Spleen (tissue), 7 donors: ENCODE data around the gene ZNRF4.

DNA sequence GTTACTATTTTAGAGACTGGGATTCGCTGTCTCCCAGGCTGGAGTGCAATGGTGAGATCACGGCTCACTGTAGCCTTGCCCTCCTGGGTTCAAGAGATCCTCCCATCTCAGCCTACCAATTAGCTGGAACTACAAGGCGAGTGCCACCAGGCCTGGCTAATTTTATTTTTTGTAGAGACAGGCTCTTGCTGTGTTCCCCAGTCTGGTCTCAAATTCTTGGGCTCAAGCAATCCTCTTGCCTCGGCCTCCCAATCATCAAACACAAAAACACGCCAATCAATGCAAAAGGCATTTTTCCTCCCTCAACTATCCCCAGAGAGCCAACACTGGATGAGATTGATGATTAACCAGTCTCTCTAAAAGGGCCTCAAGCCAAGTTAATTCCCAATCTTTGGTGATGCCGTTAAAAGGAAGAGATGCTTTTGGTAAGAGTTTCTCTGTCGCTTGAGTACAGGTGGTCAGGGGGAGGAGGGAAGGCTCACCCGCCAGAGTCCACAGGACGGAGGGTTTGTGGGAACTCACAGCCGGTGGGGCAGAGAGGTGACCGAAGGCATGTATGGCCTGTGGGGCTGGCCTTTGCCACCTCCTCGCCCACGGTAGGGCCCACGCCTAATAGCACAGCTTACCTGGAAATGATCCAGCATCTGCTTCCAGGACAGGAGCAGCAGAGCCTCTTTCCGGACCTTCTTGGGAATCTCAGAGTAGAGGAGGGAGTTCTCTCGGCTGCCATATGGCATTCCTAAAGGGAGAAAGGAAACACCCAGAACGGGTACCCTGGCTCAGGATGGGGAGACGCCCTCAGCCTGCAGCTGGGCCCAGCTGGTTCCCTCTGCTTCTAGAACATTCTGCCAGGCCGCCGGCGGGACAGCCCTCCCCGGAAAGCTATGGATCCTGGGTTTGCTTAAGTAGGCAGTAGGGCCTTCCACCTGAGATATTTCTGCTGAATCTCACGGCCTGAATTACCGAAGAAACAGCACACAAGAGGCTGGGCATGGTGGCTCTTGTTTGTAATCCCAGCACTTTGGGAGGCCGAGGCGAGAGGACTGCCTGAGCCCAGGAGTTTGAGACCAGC is 18.1 kb downstream of the DPP9 start:
- PRO-cap, 4 experiments = no peak in any of the 4 experiments
- RAMPAGE, long total RNA, 4 experiments = no peak in any of the 4 experiments

DNA sequence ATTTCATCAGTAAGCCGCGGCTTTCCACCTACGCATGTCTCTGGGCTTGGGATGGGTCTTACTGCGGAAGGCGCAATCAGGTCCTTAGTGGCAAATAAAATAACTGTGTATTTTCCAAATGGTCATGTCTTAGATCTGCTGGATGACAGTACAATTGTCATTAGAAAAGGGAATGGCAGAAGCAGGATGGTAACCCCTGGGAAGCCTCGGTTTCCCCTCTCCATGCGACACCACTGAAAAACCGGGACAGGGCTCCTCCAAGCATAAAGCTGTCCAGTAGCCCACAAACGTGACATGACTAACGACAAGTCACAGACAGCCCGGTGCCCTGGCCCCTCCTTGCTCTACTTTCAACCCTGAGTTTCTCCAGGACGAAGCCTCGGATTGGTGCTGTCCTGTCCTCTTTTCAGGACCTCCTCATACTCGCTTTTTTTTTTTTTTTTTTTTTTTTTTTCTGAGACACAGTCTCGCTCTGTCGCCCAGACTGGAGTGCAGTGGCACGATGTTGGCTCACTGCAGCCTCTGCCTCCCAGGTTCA is 16.4 kb downstream of the DPP9 start:
- PRO-cap, 4 experiments = no peak in any of the 4 experiments
- RAMPAGE, long total RNA, 4 experiments = no peak in any of the 4 experiments

DNA sequence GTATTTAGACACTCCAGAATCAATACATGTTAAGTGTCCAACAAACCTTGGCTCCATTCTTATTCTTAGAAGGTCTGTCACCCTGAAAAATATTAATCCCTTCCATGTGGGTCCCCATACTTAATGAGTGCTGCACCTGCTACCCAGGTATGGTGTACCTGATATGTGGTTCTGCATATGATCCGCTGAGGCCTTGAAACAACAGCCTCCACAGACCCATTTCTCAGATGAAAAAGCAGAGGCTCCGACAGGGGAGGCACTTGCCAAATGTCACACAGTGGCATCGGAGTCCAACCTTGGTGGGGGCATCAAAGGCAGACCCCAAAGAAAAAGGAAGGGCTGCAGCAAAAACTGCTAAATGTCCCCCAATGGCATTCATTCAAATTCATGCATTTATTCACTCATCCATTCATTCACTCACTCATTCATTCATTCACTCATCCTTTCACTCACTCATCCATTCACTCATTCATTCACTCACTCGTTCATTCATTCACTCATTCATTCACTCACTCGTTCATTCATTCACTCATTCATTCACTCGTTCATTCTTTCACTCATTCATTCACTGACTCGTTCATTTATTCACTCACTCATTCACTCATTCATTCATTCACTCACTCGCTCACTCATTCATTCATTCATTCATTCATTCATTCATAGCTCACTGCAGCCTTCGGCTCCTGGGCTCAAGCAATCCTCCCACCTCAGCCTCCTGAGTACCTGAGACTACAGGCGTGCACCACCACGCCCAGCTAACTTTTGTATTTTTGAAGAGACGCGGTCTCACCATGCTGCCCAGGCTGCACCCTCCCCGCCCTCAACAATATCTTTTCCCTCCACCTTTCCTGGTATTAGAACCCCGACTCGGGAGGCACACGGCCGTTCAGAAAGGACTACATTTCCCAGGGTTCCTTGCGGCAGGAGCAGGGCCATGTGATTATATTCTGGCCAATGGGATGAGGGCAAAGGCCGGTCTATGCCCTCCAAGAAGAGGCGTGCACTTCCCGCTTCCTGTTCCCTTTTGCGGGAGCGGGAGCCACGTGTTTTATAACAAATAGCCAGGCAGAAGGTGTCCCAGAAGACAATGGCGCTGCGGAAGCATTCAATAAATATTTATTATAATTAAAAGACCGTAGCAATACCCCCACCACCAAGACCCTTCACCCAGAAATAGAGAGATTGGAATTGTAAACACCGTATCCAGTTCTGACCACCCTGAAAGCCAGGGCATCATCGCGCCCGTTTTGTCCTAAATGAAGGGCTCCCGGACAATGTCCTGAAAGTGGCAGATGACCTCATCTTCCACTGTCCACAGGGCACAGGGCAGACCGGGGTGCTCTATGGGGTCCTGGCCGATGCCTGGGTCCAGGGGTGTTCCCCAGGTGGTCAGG is 16.2 kb downstream of the TICAM1 start:
- PRO-cap, 4 experiments = peak in 3 of 4 experiments; most common plus-strand start position 1,017 of the sequence (in 3); most common minus-strand start position 825 of the sequence (in 3)
- RAMPAGE, long total RNA, 4 experiments = no peak in any of the 4 experiments

DNA sequence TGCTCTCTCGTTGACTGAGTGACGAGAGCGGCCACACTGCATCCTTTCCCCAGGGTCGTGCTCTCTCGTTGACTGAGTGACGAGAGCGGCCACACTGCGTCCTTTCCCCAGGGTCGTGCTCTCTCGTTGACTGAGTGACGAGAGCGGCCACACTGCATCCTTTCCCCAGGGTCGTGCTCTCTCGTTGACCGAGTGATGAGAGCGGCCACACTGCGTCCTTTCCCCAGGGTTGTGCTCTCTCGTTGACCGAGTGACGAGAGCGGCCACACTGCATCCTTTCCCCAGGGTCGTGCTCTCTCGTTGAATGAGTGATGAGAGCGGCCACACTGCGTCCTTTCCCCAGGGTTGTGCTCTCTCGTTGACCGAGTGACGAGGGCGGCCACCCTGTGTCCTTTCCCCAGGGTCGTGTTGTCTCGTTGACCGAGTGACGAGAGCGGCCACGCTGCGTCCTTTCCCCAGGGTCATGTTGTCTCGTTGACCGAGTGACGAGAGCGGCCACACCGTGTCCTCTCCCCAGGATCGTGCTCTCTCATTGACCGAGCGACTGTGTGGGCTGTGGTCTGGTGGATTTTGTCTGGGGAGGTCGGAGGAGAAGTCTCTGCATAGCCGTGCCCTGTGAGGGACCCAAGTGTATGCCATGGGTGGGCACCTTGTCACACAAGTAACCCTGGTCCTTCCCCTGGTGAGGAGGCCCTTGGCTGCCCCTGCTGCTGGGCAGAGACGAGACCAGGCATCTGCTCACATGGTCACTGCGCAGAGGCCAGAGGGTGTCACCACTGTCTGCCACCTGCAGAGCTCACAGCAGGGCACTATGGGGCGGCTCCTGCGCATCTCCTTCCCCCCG is 107.7 kb downstream of the KDM4B start:
- PRO-cap, 4 experiments = peak in 1 of 4 experiments; most common plus-strand start position 532 of the sequence (in 1)
- RAMPAGE, long total RNA, 4 experiments = no peak in any of the 4 experiments

- PRO-cap, 4 experiments = no peak in any of the 4 experiments
- RAMPAGE, long total RNA, 4 experiments = start-site peak on the plus strand in 1 of 4 experiments, at chr19:5115469-5116430 at its widest, 25 reads per replicate
These were observed 147.3 kb downstream of the KDM4B start for GRCh38 chr19:5115881-5117038.

DNA sequence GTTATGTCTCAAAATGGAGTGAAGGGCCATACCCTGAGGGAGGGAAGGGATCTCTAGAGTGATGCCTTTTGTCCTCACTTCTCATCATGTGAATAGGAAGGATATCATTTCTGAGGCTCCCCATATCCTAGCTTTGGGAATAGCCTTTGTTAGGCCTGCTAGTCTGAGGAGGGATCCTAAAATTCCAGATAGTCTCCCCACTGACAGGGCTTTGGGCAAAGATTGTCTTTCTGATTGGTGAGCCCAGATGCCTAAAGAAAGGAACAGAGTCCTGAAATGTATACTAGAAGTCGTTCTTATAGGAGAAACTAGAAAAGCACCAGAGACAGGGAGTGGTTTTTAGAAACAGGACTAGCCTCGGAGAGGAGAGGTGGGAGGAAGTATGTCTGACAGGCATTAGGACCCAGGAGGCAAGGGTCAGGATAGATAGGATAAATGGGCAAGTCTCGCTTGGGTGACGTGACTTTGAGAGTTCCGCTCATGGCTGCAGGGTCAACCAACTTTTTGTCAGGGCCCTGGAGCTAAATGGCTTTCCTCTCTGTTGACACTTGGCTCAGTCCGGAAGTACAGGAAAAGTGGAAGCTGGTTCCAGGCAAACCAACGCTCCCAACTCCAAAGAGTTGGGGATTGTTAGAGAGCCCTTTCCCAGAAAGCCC is 175.9 kb downstream of the PTPRS start:
- PRO-cap, 4 experiments = no peak in any of the 4 experiments
- RAMPAGE, long total RNA, 4 experiments = no peak in any of the 4 experiments

GRCh38 chr19:5220822-5221473 is 119.7 kb downstream of the PTPRS start:
- PRO-cap, 4 experiments = no peak in any of the 4 experiments
- RAMPAGE, long total RNA, 4 experiments = no peak in any of the 4 experiments

DNA sequence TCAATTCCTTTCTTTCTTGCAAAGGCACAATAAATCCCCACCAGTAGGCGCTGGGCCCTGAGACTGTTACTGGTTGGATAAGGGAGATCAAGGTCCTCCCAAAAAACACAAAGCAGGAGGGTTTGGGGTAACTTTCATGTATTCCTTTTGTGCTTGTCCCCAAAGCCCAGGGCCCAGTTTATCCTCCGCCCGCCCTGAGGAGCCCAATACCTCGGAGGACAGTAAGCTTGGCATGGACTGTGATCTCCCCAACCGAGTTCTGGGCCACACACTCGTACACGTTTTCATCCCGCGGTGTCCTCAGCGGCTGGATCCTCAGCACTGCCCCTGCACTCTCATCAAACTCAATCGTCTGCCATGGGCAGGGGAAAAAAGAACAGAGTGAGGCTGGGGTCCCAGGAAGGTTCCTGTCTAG is 67.4 kb downstream of the PTPRS start:
- PRO-cap, 4 experiments = no peak in any of the 4 experiments
- RAMPAGE, long total RNA, 4 experiments = no peak in any of the 4 experiments

DNA sequence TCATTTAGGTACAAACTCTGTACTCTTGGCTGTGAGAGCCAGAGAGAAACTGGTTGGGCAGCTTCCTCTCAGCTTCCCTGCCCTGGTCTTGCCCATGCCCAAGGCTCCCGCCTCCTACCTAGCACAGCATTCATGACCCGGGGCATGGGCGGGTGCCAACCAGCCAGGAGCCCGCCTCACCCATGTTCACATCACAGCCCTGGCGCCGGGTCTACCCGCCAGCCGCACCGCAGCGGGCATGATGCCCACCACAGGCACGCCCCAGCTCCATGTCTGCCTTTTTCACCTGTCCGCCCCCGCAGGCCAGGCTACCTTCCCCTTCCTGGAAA is 42.2 kb downstream of the PTPRS start:
- PRO-cap, 4 experiments = no peak in any of the 4 experiments
- RAMPAGE, long total RNA, 4 experiments = no peak in any of the 4 experiments

DNA sequence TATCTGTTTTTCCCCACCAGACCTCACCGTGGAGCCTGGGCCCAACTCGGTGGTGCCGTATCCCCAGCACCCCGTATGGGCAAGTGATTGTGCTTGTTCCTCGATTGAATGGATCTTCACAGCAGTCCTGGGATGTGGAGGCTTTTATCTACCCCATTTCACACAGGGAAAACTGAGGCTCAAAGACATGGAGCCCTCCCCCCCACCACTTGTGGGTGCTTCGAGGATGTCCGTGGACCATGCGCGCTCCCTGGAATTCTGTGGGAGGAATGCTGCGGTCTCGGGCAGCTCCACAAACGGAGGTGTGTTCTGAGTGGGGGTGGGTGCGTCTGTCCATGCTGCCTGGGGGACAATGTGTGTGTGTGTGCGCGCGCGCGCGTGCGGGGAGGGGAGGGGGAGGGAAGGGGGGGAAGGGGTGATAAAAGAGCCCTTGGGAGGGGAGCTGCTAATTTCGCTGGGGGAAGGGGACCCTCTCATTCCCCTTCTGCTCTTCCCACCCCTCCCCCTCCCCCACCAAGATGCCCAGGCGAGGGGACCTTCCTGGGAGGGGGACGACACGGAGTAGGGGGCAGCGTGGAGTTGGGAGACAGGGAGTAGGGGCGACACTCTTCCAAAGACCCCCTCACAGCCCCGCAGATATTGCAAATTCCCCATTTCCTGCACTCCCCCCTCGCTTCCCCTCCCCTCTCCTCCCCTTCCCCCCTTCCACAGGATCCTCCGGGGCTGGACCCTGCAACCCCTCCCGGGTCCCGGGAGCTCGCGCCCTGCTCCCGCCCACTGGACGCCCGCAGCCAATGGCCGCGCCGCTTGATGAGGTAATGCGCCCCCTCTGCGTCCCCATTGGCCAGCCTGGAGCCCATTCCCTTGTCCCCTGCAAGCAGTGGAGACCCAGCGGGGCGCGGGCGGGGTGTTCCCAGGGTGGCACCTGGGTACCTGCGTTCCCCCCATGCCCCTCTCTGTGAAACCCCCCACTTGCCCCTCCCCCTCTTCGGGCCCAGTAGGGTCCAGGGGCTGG is 18.9 kb upstream of the ZNRF4 start:
- PRO-cap, 4 experiments = no peak in any of the 4 experiments
- RAMPAGE, long total RNA, 4 experiments = no peak in any of the 4 experiments

- PRO-cap, 4 experiments = no peak in any of the 4 experiments
- RAMPAGE, long total RNA, 4 experiments = no peak in any of the 4 experiments
These were observed at the start of gene ZNRF4 for GRCh38 chr19:5455245-5455715. Gene ZNRF4 (plus strand): TSS chr19:5455417.

GRCh38 chr19:5537711-5538433 is 82.7 kb downstream of the ZNRF4 start:
- PRO-cap, 4 experiments = no peak in any of the 4 experiments
- RAMPAGE, long total RNA, 4 experiments = no peak in any of the 4 experiments

DNA sequence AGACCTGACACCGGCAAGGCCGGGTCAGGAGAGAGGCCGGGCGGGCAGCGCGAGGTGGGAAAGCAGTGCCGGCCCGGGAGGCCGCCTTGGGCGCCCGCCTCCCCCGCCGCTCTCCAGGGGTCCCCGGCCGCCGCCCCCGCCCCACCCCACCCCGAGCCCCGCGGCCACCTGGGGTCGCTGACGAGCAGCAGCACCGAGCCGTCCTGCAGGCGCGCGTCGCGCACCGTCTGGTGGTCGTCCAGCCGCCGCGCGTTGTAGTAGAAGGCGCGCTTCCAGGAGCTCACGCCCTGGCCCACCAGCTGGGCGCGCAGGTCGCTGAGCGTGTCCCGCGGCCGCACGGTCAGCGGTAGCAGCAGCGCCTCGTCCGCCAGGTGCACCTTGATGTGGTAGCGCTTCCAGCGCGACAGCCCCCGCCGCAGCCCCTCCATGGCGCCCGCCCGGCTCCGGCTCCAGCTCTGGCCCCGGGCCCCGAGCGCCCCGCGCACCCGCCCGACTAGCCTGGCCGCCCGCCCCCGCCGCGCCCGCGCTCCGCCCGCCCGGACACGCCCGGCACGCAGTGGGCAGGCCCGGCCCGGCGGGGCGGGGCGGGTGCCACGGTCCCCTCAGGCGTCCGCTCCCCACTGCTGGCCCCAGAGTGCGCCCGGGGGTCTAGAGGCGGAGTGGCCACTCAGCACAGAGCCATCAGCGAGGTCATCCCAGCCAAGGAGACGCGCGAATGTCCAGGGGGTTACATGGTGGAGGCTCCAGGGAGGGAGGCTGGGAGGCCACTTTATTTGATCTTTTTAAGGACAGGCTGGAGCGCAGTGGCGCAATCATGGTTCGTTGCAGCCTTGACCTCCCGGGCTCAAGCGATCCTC is 54.9 kb downstream of the SAFB2 start:
- PRO-cap, 4 experiments = no peak in any of the 4 experiments
- RAMPAGE, long total RNA, 4 experiments = no peak in any of the 4 experiments

GRCh38 chr19:5588419-5588953 is 34.1 kb downstream of the SAFB2 start:
- PRO-cap, 4 experiments = peak in 1 of 4 experiments; most common minus-strand start chr19:5588692 (in 1)
- RAMPAGE, long total RNA, 4 experiments = no peak in any of the 4 experiments

DNA sequence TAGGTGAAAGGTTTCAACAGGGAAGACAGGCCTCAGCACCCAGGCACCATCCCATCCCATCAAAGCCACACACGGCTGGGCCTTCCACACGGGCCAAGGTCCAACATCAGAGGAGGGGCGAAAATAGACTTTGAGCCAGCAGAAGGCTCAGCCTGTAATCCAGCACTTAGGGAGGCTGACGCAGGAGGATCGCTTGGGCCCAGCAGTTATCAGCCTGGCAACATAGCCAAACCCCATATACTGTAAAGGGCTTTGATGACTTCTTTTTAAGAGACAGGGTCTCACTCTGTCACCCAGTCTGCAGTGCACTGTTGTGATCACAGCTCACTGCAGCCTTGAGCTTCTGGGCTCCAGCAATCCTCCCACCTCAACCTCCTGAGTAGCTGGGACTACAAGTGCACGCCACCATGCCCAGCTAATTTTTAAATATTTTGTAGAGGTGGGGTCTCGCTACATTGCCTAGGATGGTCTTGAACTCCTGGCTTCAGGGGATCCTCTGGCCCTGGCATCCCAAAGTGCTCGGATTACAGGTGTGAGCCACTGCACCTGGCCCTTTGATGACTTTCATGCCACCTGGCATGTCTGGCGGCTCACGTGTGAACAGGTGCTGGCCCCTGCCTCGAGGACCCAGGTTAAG is 27.9 kb downstream of the SAFB2 start:
- PRO-cap, 4 experiments = peak in 1 of 4 experiments; most common minus-strand start position 310 of the sequence (in 1)
- RAMPAGE, long total RNA, 4 experiments = no peak in any of the 4 experiments

GRCh38 chr19:5718364-5718988 is 1.5 kb downstream of the LONP1 start:
- PRO-cap, 4 experiments = peak in 1 of 4 experiments; most common plus-strand start chr19:5718881 (in 1)
- RAMPAGE, long total RNA, 4 experiments = no peak in any of the 4 experiments

GRCh38 chr19:5802211-5802701 is 2.6 kb upstream of the NRTN start:
- PRO-cap, 4 experiments = no peak in any of the 4 experiments
- RAMPAGE, long total RNA, 4 experiments = no peak in any of the 4 experiments

DNA sequence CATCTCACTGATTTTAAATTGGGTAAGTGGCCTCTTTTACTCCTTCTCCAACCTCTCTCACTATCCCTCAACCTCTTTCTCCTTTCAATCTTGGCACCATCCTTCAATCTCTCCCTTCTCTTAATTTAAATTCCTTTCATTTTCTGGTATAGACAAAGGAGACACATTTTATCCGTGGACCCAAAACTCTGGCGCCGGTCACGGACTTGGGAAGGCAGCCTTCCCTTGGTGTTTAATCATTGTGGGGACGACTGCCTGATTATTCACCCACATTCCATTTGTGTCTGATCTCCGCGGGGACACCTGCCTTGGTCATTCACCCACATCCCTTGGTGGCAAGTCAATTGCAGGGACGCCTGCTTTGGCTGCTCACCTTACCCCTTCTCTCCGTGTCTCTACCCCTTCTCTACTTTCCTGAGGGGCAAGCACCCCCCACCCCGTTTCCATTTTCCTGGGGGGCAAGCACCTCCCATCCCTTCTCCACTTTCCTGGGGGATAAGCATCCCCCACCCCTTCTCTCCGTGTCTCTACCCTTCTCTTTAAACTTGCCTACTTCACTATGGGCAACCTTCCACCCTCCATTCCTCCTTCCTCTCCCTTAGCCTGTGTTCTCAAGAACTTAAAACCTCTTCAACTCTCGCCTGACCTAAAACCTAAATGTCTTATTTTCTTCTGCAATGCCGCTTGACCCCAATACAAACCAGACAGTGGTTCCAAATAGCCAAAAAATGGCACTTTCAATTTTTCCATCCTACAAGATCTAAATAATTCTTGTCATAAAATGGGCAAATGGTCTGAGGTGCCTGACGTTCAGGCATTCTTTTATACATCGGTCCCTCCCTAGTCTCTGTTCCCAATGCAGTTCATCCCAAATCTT is 8.5 kb upstream of the FUT6 start:
- PRO-cap, 4 experiments = no peak in any of the 4 experiments
- RAMPAGE, long total RNA, 4 experiments = no peak in any of the 4 experiments

GRCh38 chr19:5889442-5889987 is 14.1 kb downstream of the NDUFA11 start:
- PRO-cap, 4 experiments = no peak in any of the 4 experiments
- RAMPAGE, long total RNA, 4 experiments = no peak in any of the 4 experiments

- PRO-cap, 4 experiments = no peak in any of the 4 experiments
- RAMPAGE, long total RNA, 4 experiments = no peak in any of the 4 experiments
These were observed 420 bp downstream of the RANBP3 start for GRCh38 chr19:5977486-5977953.